Measurements from ENCODE around the genes BRAP, NAA25 and OAS2.

- PRO-cap, 2 experiments: no peak in any of the 2 experiments
Measured at GRCh38 chr12:110546594-110547008, 36.5 kb downstream of the PPTC7 start.

DNA sequence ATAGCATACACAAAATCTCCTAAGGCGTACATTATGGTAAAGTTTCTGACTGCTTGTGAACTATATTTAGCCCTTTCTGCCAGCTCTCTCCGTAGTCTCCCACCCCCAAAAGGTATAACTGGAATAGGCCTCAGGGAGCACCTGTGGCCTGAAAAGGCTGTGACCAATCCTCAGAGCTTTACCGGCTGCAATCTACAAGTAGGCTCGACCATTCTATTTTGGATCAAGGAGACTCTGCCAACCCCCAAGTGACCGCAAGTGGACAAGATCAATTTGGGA is 1.2 kb downstream of the PPTC7 start:
- PRO-cap, 2 experiments: no peak in any of the 2 experiments

- PRO-cap, 2 experiments: no peak in any of the 2 experiments
Measured at GRCh38 chr12:110583563-110583765, 346 bp upstream of the PPTC7 start.

DNA sequence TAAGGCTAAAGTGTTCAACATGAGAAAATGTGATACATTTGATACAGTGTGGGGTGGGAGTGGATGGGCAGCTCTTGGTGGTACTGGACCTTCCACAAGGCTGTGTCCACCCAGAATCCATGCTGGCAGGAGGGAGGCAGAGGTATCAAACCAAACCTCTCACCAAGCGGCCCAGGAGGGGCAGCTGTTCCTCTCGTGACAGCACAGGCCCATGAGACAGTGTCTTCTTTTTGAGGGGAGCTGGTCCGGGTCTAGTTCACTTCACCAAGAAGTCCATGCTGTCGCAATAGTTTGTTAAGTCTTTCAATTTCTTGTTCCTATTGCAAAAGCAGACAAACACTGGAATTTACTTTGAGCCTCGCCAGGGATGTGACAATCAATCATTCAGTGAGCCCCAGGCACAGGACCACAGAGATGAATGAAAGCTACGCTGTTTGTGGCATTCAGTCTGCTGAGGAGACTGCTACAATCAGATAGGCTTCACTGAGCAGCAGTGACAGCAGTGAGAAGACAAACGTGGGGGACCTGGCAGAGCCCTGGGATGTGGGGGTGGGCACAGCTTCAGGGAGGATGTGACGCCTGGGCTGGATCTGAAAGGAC is 35.3 kb downstream of the TCTN1 start:
- PRO-cap, 2 experiments: no peak in any of the 2 experiments

GRCh38 chr12:110717881-110719035 is 24.4 kb downstream of the PPP1CC start:
- PRO-cap, 2 experiments: no peak in any of the 2 experiments

GRCh38 chr12:110894297-110894814 is 26.0 kb downstream of the MYL2 start:
- PRO-cap, 2 experiments: no peak in any of the 2 experiments

- PRO-cap, 2 experiments: no peak in any of the 2 experiments
Measured at GRCh38 chr12:111107640-111108069, 73.7 kb downstream of the CUX2 start.

GRCh38 chr12:111406444-111406763 is 681 bp downstream of the SH2B3 start:
- PRO-cap, 2 experiments: no peak in any of the 2 experiments

- PRO-cap, 2 experiments: no peak in any of the 2 experiments
Measured at GRCh38 chr12:111413584-111414163, 8.0 kb downstream of the SH2B3 start.

- PRO-cap, 2 experiments: no peak in any of the 2 experiments
Measured at GRCh38 chr12:111440958-111441650, 35.4 kb downstream of the SH2B3 start.

GRCh38 chr12:111442497-111443606 is 37.1 kb downstream of the SH2B3 start:
- PRO-cap, 2 experiments: no peak in any of the 2 experiments

- PRO-cap, 2 experiments: no peak in any of the 2 experiments
Measured at GRCh38 chr12:111443607-111443923, 37.8 kb downstream of the SH2B3 start.

- PRO-cap, 2 experiments: no peak in any of the 2 experiments
Measured at GRCh38 chr12:111599930-111600193, 747 bp upstream of the ATXN2 start.

- PRO-cap, 2 experiments: no peak in any of the 2 experiments
Measured at GRCh38 chr12:111658905-111659370, 26.8 kb downstream of the BRAP start.

DNA sequence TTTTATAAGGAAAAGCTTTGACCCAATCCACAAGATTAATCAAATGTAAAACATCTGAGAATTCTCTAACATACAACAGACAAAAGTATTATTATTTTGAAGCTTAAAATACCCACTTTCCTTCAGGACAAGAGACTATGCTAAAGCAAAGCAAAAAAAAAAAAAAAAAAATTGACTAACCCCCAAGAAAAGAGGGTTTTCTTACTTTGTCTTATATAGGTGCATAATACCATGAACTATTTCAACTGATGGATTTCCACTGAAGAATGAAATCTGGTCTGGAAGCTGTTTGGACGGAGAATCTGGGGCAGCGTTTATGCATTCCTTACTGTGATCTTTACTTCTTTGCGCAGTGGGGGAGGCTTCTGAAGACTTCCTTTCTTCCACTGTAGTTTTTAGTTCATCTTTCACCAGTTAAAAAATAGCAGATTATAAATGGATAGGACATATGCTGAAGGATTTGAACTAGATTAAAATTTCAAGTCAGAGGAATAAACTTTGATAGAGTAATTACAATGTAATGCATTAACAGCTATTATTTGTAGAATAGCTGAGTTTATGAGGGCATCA is 4.2 kb downstream of the BRAP start:
- PRO-cap, 2 experiments: no peak in any of the 2 experiments

DNA sequence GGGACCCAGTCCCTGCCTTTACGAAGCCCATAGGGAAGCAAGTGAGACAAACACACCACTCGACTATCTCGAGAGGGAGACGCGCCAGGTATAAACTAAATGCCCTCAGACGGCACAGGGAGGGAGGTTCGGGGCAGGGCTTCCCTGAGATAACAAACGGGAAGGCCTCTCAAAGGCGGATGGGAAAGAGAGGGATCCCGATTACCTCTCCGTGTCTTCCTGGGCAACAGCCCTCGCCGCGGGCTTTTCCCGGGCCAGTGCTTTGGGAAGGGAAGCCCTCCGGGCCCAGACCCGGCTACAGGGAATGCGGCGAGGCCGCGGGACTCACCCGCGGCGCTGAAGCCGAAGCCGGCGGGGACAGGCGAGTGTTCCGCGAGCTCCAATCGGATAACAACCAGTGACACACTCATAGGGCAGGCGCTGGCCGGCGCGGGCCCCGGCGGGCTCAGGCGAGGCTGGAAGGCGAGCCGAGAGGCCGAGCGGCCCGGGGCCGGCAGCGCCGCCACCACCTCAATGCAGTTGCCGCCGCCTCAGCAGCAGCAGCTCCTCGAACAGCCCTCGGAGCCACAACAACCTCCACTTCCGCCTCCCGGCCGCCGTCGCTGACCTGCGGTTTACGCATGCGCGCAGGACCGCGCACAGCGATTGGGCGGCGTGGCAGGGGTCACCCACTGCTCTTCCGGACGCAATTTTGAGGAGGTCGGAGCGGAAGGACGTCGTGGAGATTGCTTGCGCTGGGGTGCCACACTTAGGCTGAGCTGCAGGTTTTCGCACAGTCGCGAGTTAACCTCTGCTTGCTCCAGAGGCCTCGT is at the start of gene BRAP:
BRAP (minus strand) TSS at position 574 of the 812 bp plus-strand sequence.
- PRO-cap, 2 experiments: peak in 2 of 2 experiments; most common plus-strand start position 694 of the sequence (in 2); most common minus-strand start position 553 of the sequence (in 2)

- PRO-cap, 2 experiments: no peak in any of the 2 experiments
Measured at GRCh38 chr12:111791822-111792773, 25.4 kb downstream of the ALDH2 start.

DNA sequence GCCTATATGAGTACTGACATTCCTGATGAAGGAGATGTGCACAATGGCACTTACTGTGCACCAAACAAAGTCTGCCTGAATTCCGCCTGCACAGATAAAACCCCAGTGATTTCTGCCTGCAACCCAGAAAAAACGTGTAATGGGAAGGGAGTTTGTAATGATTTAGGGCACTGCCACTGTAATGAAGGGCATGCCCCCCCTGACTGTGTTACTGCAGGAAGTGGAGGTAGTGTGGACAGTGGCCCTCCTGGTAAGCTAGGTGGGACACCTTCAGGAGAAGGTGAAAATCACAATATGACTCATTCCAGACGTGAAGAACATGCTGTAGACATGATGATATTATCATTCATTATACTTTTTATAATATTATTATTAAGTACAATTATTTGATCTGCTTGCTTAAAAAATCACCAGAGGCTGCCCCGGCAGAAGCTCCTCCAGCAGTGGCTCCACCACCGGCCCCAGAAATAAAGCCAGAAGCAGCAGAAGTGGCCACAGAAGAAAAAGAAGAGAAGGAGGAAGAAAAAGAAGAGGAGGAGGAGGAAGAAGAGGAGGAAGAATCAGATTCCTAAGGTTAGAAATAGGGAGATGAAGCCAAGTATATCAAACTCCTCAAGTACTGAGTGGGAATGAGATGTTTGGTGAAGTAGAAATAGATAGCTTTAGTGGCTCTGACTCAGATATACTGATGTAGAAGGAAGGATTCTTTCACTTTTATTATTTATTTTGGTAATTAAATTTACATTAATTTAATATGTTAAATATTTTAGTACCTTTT is 59.3 kb downstream of the MAPKAPK5 start:
- PRO-cap, 2 experiments: no peak in any of the 2 experiments

DNA sequence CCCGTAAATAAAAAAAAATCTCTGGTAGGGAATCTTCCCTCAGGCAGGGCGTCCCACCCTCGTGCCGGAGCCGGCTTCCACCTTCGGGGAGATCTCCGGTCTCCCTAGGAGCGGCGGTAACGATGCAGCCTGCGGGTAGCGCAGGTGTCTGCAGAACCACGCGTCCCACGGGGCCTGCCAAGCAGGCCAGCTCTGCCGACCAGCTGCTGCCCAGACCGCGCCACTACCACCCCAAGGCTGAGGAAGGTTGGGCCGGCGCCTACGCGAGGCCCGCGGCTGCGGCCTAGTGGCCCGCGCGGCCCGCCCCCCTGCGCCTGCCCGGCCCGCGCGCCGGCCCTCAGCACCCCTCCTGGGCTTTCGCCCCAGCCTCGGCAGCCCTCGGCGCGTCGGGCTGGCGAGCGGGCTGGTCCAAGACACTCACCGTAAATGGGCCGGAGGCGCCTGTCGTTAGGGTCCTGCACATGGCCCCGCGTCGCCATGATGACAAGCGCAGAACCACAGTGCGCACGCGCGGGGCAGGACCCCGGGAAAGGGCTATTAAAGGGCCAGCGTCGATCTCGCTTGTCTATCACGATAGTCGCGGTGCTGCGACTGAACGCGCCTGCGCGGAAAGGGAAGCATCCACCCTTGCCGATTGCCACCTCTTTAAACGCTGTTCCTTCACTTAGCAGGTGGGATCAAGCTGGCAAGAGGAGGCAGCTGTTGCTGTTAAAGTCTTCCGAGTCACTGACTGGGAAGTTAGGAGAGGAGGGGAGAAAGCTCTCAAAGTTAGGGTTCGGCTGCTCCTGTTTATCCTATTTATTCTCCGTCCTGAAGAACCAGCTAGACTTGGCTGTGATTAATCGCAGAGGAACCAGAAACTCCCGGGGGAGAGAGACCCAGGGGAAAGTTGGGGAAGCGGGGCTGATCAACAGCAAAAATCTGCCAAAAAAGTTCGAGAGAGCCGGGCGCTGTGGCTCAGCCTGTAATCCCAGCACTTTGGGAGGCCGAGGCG is at the start of gene NAA25:
NAA25 (minus strand) TSS at position 489 of the 994 bp plus-strand sequence.
- PRO-cap, 2 experiments: peak in 2 of 2 experiments; most common plus-strand start position 568 of the sequence (in 1); most common minus-strand start position 479 of the sequence (in 1)

DNA sequence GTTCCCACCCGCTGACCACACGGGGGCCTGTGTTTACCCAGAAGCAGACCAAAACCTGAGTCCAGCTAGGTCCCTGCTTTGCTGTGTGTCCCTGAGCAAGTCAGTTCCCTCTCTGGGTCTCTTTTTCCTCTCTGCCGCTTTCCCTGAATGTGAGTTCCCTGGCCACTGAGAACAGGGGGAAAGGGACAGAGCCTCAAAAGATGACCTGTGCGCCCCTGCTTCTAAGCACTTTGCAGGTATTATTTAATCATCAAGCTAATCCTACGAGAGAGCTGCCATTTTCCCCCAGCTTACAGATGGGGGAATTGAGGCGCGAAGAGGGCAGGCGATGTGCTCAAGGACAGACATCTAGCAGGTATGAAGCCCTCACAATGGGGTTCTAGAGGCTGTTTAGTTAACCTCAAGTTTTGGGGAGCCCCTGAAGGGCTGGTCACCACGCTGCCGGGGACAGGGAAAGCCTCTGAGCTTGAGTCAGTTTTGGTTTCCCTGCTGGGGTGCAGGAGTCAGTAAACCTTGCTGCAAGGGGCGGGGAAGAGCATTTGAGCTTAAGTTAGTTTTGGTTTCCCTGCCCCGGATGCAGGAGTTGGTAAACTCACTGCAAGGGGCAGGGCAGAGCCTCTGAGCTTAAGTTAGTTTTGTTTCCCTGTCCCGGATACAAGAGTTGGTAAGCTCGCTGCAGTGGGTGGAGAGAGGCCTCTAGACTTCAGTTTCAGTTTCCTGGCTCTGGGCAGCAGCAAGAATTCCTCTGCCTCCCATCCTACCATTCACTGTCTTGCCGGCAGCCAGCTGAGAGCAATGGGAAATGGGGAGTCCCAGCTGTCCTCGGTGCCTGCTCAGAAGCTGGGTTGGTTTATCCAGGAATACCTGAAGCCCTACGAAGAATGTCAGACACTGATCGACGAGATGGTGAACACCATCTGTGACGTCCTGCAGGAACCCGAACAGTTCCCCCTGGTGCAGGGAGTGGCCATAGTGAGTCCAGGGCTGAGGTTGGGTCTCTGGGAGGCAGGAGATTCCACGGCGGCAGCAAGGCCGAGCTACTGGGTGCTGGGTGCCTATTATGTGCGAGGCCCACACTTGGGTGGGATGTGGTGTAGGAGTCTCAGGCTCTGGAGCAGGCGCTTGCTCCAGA is at the start of gene OAS2:
OAS2 (plus strand) TSS at position 706 of the 1,132 bp plus-strand sequence.
- PRO-cap, 2 experiments: no peak in any of the 2 experiments

Data from Colon Carcinoma Metastatic in the Brain (tissue), 2 donors.